ENCODE measurements around a stretch of chr12.

DNA sequence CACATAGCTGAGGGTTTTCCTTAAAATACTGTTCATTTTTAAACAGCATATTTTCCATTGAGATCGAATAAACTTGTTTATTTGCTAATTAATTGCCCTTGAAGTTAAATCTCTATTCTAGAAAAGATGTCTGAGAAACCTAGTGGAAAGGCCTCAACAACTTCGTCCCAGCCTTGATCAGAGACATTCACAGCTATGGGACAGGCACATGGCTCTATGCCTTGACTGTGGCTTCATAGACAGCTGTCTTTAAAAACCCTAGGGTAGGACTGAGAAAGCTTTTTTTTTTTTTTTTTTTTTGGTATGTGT lies 20.1 kb downstream of the SOCS2 start:
- PRO-cap, result no peak

DNA sequence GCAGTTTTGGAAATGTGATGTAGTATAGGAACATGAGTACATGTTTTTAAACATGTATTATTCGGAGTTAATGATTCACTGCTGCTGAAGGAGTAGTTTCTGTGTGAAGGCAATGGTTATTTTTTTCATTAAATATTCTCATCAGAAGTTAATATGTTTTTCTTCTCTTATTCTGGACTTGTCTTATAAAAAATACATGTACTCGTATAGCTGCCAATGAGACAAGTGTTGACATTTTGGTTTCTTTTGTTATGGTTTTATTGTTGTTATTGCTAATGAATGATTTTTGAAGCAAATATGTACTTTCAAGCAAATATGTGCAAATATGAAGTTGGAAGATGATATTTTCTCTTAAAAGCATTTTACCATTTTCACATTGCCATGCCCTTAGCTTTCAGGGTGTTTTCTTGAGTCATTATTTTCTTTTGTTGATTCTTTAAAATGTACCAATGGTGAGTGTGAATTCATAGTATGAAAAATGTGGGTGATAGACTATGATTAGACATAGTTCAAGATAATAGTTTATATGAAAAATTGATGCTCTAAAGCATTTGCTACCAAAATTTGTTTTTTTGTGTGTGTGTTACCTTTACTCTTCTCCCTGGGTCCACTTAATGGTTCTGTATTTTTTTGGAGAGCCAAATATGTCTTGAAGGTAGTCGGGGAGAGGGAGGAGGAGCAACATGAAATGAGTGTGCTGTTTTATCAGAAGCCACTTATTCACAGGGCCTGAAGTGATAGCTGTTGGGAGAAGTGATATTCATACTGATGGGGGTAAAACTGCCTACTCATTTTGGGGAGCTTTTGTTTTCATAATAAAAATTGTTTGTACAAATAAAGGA lies 28.9 kb downstream of the CRADD start:
- PRO-cap, result no peak

- PRO-cap, result no peak
Observed at GRCh38 chr12:93783626-93784328, 106.6 kb downstream of the CRADD start.

DNA sequence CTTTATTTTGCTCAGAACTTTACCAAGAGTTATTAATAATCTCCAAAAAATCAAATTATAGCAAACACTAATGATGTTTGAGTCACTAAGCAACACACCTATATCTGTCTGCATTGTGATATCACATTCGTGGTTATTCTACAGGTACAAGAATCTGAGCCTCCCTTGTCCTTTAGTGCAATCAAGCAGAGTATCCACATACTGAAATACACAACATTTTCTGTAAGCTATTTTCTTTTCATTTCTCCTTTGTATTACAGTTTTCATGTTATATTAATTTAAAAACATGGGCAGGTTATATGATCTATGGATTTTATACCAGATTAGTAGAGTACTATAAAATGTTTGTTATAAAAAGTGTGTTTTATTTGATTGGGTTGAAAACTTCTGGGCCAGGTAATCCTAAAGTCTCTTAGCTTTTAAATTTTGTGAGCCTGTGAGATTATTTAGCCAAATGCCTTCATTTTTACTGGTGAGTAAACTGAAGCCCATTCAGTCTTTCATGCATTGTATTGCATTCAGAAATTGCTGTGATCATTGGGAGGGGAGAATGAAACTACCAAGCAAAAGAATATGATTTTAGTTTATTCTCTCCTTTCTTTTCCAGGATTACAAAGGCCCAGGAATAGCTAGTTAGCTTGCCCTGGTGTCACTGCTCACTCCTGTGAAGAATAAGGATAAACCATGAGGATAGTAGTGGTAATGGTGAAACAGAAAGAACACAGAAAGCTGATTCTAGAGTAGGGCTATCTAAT lies 138.3 kb downstream of the CRADD start:
- PRO-cap, result no peak

DNA sequence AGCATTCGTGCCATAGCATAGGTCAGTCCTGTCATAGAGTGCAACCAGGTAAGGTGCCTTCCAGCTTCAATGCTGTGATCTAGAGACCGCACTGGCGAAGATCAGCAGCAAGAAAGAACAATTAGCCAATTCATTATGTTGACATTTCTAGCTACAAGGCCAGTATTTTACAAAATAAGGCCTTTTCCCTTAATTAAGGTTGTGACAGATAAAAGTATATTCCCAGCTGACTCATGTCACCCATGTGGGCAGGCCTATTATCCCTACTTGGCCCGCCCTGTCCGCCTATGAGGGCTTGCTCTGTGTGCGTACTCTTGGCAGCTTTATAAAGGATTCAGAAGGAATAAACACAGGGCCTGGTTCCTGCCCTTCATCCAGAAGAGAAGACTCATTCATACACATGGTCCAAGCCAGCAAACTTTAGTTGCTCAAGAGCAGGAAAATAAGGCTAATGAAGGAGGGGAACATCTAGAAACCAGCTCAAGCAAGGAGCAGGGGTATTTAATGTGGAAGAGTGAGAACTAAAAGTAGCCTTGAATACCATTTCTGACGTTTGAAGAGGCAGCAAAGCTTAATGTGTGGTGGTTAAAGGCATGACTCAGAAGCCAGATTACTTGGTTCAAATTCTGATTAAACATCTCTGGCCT lies 141.8 kb downstream of the CRADD start:
- PRO-cap, result no peak

GRCh38 chr12:93848708-93849506 lies 171.7 kb downstream of the CRADD start:
- PRO-cap, result no peak

DNA sequence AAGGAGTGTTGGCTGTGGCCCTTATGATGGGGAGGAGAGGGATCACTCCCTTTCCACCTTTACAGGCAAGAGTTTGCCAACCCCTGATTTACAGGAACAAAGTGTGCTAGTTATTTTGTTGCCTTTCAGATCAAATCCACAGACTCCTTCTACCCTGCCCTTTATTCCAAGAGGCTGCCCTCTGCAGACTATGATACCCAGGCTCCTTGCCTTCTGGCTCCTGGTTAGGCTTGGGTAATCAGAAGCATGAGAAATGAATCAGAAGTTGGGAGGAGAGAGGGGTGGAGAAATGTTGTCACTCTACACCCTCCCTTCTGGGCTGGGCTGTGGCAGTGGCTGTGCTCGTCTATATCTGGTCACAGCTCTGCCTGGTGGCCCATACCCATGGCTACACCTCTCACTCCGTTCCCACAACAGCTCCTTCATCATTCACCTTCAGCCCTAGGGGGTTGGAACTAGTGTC lies 204.6 kb upstream of the PLXNC1 start:
- PRO-cap, result unidirectional peak, minus-strand start at position 215 of the sequence

DNA sequence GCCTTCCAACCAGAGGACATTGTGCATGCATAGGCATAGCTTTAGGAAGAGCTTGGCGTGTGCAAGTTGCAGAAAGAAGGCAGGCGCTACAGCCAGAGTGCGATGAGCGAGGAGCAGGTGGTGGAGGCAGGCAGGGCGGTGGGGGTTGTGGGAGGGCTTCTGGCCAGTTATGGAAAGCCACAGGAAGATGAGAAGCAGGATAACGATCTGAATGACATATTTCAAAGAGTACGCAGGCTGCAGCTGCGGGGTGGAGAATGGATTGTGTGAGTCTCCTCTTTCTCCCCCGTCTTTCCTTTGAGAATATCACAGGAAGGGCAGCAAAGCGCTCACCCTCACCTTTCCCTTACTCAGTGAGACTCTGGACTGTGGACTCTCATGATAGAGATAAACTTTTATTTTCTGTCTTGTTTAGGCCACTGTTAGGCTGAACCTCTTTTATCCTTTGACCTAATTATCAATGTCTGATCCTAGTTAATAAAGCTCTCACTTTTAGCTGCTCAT lies 48.7 kb upstream of the PLXNC1 start:
- PRO-cap, result no peak

DNA sequence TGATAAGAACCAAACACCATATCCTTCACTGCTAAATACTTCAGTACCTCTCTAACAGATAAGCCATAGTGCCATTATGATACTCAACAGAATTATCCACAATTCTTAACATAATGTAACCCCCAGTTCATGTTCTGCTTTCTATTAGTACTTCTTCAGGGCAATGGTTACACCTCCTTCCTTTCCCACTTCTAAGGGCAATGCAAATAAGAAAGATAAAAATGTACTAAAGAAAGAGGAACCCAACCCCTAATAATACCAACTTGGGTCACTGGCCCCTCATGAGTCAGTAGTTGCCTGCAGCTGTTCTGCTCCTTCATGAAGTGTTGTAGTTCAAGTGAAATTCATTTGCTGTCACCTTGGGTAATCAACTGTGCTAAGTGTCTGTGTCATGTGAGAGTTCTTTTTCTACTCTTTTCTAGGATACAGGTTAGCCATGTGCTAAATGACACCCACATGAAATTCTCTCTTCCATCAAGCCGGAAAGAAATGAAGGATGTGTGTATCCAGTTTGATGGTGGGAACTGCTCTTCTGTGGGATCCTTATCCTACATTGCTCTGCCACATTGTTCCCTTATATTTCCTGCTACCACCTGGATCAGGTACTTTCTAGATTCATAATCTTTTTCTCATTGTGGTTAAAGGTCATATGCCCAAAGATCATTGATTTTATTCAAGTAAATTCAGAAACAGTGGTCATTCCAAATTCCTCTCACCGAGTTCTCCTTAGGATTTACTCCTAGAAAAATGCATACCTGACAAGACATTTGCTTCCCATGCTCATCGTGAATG lies 91.9 kb downstream of the PLXNC1 start:
- PRO-cap, result no peak

GRCh38 chr12:94262859-94263632 lies 114.7 kb downstream of the PLXNC1 start:
- PRO-cap, result no peak

GRCh38 chr12:94367422-94368364 lies 92.0 kb downstream of the CEP83 start:
- PRO-cap, result no peak

GRCh38 chr12:94460161-94460941 lies 684 bp upstream of the CEP83 start:
- PRO-cap, result unidirectional peak, minus-strand start at chr12:94460454

GRCh38 chr12:94689243-94689673 lies 38.9 kb upstream of the TMCC3 start:
- PRO-cap, result no peak

DNA sequence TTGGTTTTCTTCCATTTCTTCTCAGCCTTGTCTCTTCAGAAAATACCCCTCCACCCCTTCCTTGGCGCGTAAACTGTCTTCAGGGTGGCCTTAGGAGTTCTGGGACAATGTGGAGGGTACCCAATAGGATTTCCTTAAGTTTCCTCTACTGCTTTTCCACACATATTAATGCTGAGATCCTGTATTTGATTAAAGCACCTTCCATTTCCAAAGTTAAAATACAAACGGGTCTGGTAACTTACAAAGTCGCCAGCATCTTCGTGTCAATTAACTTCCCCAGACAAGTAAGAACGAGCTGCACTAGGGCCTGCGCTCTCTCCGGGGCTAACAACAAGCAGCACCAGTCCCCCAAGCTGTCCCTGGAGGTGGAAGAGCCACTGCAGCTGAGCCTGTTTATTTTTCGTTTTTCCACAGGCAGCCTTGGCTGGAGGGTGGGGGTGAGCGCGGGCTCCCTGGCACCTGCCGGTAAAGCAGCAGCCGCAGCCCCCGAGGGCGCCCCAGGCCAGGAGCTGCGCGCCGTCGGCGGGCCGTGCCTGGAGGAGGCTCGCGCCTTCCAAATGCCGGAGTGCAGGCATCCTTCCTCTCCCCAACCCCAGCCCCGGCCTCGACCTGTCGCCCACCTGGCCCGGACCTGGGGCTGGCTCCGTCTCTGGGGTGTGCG lies 130.8 kb downstream of the NDUFA12 start:
- PRO-cap, result no peak

GRCh38 chr12:94873276-94873997 lies 130.1 kb downstream of the NDUFA12 start:
- PRO-cap, result unidirectional peak, minus-strand start at chr12:94873655

DNA sequence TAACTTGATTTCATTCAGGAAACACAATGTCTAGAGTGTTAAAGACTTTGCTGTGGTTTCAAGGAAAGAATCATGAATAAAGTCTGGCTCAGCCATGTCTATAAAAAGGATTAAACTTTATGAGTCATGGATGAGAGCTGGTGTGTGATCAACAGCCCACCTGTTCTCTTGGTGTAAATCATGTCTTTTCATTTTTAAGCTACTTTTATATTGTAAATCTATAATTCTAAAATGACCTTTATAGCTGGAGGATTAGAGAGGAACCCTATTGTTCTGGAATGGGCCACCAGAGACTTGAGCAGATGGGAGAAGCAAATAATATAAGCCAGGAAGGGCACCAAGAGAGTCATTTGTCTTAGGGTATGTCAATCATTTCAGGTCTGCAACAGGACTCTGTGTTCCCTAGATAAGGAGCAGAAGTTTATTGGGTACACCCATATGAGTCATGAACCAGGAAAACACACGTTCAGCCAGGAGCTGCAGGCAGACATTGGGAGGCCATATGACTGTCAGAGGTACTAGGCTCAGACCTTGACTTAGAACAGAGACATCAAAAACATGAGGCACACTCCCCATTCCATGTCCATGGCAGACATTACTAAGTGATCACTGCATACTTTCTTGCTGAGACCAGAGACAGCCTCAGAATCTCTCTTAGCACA lies 49.4 kb downstream of the NDUFA12 start:
- PRO-cap, result no peak

GRCh38 chr12:94988552-94989082 lies 14.9 kb downstream of the NDUFA12 start:
- PRO-cap, result no peak

DNA sequence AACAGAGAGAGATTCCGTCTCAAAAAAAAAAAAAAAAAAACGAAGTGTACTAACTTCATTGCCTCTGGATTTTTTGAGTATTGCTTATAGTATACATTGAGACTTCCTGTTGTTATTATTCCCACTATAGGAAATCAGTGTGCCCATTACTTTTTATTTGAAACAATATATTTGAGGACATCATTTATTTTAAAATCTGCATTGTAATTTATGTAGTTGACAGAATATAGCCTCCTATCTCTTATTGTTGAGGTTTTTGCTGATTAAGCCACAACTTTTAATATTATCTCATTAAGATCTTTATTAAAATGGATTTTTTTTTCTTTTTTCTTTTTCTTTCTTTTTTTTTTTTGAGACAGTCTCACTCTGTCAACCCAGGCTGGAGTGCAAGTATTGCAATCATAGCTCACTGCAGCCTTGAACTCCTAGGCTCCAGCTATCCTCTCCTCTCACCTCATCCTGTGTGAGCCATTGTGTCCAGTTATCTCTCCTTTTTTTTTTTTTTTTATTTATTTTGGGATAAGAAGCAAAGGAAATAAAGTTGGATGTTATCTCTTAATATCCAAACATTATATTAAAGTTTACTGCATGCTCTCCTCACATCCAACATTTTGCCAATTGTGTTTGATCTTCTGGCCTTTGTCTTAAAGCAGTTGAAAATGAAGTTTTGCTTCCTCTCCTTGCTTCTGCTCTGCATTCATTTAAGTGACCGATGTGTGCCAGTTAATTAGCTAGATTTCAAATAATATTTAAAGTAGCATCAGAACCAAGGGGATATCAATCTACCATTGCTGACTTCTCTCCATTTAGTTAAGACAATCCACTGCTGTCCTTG lies 12.7 kb downstream of the VEZT start:
- PRO-cap, result no peak

- PRO-cap, result no peak
Observed at GRCh38 chr12:95445954-95446292, 28.0 kb upstream of the METAP2 start.

GRCh38 chr12:95472905-95473728 lies 835 bp upstream of the METAP2 start:
- PRO-cap, result bidirectional peak, plus-strand start at chr12:95473616, minus-strand start at chr12:95473569